GM06990 (cell line): Measurements from ENCODE around the genes ATAD3A and GABRD.

- RRBS = no CpG with 5 or more reads among the region's 35 CpGs
Measured at GRCh38 chr1:1426517-1427363, 1.1 kb downstream of the TMEM88B start.

DNA sequence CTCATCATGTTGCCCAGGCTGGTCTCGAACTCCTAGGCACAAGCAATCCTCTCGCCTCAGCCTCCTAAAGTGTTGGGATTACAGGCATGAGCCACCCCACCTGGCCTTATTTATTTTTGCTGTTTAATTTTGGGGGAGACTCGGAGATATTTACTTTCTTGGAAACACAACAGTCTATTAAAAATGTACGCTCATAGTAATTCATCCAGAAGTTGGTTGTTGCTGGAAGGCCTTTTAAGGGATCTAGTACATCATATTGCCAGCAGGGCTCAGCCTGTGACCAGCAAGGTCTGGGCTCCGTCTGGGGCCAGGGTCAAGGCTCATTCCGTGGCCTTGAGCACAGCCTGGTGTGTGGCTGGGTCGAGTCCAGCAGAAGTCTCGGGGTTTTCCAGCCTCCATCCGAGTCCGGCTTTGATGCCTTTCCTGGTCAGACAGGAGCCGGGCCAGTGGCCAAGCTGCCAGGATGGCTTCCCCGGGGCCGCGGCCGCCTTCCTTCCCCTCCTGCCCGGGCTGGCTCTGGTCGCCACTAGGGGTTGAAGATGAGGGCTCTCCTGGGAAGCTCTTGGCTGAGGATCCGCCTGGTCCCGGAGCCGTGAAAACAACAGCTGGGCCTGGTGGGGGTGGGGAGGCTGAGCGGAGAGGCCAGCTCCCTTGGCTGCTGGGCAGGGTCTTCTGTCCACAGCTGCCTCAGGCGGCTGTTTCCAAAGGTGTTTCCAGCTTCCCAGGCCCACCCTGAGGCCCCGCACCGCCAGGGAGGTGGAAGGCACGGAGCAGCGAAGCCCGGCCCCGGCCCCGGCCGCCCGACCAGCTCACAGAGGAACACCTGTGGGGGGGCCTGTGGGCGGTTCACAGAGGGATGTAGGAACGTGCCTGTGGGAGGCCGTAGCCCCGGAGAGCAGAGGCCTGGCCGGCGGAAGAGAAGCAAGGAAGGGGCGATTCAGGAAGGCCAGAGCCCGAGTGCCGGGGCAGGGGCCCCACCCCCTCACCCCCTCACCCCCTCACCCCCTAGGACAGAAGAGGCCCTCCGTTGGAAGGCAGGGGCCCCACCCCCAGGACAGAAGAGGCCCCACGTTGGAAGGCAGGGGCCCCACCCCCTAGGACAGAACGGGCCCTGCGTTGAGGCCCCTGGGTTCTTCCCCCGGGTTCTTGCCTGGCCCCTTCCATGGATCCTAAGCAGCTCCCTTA, 4.8 kb downstream of the TMEM88B start:
- RRBS = 54% methylated on average over 15 of the region's 45 CpGs

- RRBS = 27% methylated on average over 4 of the region's 30 CpGs
Measured at GRCh38 chr1:1434221-1434912, 1.1 kb upstream of the VWA1 start.

DNA sequence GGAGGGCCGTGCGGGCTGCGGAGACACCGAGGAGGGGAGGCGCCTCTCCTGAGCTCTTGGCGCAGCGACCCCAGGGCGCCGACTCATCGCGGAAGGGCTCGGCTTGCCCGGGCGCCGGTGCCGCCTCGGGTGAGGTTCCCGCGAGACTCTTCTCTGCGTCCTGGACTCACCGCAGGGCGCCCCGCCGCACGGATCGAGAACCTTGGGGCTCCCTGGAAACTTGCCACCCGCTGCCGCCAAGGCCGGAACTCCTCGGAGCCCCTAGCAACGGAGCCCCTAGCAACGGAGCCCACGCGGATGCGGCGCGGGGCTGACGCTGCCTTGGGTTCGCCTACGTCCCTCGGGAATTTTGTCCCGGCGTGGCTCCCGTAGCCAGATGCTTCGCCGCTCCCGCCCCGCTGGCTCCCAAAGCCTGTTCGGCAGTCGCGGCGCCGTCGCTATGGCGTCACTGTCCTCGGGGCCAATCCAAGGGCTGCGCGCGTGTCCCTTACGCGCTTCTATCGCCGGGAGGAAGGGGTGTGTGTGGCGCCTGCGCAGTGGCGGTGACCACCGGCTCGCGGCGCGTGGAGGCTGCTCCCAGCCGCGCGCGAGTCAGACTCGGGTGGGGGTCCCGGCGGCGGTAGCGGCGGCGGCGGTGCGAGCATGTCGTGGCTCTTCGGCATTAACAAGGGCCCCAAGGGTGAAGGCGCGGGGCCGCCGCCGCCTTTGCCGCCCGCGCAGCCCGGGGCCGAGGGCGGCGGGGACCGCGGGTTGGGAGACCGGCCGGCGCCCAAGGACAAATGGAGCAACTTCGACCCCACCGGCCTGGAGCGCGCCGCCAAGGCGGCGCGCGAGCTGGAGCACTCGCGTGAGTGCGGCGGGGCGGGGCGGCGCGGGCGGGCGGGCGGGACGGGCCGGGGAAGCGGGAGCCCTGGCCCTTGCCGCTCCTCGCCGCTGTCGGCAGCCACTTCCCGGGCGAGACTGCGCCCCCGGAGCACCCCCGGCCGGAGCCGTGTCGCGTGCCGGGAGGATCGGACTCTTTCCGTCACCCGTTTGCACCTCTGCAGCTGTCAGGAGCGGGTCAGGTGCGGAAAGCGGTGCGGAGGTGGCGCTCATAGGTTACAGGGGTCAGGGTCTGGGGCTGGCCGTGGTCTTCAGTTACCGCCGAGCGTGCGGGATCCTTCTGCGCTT, at the start of gene ATAD3A:
Gene ATAD3A, plus strand, starts transcription at position 536 of the 1,170 bp plus-strand sequence.
- RRBS = 2% methylated on average over 20 of the region's 154 CpGs

GRCh38 chr1:1541553-1542550, 1.4 kb upstream of the TMEM240 start:
- RRBS = no CpG with 5 or more reads among the region's 41 CpGs

DNA sequence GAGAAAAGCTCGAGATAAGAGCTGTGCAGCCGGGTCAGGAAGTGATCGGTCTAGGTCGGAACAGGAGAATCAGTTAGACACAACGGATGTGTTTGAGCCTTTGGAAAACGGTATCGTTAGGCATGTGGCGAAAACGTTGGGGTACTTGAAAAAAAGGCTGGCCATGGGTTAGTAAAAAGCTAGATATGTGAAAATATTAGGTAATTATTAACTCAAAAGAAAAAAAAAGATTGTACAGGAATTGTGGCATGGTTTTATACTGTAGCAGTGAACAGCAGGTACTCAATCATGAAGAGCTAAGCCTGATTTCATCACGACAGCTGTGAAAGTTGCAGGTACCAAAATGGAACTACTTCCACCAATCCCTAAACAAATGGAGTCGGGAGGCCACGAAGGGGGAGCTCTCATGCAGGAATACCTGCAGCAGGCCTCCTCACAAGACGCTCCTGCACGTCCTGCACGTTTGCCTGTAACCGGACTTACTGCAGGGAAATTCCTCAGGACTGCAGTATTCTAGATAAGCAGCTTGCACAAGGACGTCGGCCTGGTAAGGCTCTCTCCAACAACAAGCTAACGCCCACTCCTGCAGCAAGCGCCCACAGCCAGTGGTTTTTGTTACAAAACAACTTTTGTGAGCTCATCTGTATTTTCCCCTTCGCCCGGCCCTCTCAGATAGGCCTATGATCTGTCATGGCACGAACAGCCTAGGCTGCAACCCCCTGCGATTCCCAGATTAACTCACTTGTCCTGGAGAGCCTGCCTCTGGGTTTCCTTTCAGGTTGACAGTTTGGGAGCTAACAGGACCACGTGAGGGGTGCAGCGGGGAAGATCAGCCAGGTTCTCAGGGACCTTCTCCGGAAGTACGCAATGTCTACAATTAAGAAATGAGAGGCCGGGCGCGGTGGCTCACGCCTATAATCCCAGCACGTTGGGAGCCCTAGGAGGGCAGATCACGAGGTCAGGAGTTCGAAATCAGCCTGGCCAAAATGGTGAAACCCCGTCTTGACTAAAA, 1.1 kb upstream of the MIB2 start:
- RRBS = no CpG with 5 or more reads among the region's 36 CpGs

DNA sequence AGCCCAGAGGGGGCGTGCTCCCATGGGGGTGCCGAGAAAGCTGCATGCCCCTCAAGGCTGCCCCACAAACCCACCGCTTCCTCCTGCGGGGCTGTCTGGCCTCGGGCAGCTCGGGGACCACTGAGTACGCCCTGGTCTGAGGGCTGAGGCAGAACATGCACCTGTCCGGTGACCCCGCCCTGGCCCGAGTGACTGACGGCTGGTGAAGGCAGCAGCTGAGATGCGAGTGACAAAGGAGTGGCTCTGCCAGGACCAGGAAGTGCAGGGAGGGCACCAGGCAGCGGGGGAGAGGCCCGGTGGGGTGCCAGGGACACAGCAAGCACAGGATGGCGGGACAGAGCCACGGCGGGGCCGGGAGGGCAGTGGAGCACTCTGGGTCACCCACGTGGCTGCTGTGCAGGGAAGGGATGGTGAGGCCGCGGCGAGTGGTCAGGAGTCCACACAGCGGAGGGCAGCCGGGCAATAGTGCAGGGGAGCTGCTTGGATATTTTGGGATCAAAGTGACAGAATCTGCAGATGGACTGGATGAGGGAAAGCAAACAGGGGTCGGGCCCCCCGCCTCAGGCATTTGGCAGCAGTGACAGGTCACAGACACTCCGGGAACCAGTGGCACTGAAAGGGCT, 18.5 kb downstream of the NADK start:
- RRBS = 96% methylated on average over 10 of the region's 27 CpGs

DNA sequence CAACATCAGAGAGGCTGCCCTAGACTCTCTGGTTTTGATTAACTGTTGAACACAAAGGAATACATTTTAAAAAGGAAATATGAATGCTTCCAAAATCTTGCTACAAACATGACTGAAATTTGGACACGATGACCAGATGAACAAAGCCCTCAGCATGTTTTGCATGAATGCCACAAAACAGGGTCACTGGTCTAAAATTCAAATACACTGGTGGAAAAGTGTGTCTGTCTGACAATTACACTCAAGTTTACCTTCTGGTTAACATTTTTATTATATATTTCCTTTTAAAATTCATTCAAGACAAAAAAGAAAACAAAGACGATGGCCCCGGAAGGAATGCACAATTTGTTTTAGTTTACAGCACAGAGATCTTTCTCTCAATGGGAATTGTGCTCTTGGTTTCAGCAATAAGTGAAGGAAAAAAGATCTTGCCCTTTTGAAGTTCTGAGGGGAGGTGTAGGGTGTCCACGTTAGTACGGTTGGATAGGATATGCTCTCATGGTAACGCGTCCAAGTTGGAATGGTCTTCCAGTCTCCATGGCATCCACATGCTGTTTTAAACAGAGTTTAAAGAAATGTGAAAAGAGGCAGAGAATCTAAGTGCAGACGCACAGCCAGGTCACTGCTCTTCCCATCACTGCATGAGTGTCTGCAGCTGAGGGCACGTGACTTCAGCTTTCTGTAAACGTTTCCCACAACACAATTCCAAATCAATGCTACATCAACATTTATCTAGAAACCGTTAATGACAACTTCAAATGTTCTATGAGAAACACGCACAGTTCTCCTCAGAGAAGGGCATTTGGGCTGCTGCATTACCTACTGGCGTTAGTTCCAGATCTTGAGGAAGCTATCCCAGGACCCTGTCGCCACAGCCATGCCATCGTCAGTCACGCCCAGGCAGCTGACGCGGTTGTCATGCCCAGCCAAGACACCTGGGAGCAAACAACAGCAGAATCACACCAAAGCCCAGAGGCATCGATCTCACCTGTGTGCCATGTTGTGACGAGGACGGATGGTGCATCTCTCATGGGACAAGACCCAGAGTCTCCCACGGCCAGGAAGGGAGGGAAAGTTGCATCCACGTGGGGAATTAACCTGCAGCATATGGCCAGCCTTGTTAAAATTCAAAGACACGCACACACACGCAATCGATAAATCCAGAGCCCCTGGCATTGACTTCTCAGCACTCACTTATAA, 8.6 kb upstream of the NADK start:
- RRBS = no CpG with 5 or more reads among the region's 26 CpGs

GRCh38 chr1:1815547-1816609, 37.6 kb upstream of the NADK start:
- RRBS = no CpG with 5 or more reads among the region's 17 CpGs

DNA sequence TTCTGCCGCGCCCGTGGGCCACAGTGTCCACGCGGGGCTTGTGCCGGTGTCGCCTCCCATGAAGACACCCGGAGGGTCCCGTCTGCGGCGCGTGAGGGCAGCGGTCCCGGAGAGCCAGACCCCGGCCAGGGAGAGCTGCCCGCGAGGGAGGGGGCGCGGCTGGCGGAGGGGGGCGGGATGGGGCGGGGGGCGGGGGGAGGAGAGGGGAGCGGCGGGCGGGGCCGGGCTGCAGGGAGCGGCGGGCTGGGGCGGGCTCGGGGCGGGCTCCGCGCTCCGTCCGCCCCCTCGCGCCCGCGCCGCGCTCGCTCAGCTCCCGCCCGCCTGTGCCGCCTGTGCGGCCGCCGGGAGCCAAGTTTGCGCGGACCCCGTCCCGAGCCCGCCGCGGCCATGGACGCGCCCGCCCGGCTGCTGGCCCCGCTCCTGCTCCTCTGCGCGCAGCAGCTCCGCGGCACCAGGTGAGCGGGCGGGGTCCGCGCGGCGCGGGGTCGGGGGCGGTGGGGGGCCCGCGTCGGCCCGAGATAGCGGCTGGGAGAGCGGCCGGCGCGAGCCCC, at the start of gene GABRD:
Gene GABRD, plus strand, starts transcription at position 309 of the 551 bp plus-strand sequence.
- RRBS = 15% methylated on average over 23 of the region's 83 CpGs

GRCh38 chr1:2132805-2133842, 61.4 kb downstream of the FAAP20 start:
- RRBS = no CpG with 5 or more reads among the region's 73 CpGs

DNA sequence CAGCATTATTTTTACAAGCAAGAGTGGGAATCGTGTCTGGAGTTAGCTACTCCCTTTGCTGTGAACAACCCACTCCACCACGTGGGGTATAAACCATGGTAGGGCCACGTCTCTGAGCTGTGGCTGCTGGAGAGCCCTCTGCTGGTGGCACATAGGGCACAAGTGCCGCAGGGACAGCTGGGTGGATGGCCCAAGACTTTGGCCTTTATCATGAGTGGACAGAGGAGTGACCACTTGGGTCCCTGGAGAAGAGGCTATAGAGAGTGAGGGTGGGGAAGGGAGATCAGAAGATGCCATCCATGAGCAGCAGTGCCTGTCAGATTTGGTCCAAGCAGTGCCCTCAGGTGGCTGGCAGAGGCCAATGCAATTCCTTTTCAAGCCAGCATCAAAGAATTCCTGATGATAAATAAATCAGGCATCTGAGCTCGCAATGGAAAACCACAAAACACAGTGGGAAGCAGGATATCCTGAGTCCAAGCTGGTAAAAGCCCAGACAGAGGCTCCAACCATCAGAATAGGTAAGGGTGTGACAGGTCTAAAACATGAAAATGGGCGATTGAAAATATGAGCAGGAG, 54.7 kb downstream of the FAAP20 start:
- RRBS = no CpG with 5 or more reads among the region's 6 CpGs

DNA sequence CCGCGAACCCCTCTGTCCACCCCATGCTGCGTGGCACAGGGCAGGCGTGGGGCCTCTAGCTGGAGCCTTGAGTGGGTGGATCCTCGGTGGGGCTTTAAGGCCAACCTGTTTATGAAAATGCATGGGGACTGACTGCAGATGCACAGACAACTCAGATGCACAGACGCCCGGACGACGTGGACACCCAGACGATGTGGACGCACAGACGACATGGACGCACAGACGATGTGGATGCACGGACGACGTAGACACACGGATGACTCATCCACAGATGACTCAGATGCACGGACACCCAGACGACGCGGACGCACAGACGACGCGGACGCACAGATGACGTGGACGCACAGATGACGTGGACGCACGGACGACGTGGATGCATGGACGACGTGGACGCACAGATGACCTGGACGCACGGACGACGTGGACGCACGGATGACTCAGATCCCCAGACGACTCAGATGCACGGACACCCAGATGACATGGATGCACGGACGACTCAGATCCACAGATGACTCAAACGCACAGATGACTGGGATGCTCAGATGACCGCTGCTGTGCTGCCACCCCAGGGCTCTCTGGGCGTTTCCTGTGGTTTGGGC, 14.3 kb downstream of the FAAP20 start:
- RRBS = no CpG with 5 or more reads among the region's 50 CpGs

DNA sequence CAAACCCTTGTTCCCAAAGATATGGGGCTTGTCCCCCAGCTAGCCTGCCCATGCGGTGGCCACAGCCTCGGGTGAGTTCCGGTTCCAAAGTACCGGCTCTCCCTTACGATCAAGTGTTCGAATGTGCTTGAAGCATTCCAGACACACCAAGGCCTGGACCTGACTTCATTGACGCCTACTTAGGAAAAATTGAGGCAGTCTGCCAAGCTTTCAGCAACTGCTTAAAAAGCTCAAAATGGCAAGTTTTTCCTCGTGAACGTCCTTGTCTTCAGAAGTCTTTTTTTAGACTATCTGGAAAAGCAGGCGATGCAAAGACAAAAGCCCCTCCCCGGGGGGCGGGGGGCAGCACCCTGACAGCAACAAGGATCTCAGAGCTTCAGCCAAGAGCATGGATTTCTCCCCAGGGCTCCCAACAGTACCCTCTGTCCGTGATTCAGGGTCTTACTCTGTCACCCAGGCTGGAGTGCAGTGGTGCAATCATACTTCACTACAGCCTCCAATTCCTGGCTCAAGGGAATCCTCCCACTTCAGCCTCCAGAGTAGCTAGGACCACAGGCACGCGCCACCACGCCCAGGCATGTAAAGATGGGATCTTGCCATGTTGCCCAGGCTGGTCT, 2.3 kb downstream of the FAAP20 start:
- RRBS = no CpG with 5 or more reads among the region's 16 CpGs

DNA sequence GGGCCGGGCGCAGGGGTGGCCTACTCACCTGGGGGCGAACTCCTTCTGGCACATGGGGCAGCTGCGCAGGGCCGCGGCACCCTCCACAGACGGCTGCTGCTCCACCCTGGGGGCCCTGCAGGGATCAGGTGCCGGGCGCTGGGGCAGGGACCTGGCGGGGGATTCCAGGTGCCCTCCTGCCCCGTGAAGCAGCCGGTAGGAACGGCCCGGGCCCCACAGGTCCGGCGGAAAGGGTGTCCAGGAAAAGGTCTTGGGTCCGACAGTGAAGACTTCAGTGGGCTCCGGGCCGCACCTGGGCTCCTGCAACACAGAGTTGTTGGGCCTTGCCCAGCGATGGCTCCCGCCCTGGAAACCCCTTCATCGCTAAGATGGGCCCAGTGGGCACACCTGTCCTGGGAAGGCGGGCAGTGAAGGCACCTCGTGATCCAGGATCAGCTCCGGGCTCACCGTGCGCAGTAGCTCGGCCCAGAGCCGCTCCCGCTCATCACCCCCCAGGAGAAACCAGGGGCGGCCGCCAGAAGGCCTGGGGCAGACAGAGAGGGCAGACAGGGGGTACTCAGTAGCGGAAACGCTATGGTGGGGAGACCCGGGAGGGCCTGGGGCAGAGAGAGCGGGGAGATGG, 850 bp downstream of the FAAP20 start:
- RRBS = 89% methylated on average over 11 of the region's 36 CpGs

- RRBS = no CpG with 5 or more reads among the region's 3 CpGs
Measured at GRCh38 chr1:2213547-2213675, 14.7 kb upstream of the SKI start.

DNA sequence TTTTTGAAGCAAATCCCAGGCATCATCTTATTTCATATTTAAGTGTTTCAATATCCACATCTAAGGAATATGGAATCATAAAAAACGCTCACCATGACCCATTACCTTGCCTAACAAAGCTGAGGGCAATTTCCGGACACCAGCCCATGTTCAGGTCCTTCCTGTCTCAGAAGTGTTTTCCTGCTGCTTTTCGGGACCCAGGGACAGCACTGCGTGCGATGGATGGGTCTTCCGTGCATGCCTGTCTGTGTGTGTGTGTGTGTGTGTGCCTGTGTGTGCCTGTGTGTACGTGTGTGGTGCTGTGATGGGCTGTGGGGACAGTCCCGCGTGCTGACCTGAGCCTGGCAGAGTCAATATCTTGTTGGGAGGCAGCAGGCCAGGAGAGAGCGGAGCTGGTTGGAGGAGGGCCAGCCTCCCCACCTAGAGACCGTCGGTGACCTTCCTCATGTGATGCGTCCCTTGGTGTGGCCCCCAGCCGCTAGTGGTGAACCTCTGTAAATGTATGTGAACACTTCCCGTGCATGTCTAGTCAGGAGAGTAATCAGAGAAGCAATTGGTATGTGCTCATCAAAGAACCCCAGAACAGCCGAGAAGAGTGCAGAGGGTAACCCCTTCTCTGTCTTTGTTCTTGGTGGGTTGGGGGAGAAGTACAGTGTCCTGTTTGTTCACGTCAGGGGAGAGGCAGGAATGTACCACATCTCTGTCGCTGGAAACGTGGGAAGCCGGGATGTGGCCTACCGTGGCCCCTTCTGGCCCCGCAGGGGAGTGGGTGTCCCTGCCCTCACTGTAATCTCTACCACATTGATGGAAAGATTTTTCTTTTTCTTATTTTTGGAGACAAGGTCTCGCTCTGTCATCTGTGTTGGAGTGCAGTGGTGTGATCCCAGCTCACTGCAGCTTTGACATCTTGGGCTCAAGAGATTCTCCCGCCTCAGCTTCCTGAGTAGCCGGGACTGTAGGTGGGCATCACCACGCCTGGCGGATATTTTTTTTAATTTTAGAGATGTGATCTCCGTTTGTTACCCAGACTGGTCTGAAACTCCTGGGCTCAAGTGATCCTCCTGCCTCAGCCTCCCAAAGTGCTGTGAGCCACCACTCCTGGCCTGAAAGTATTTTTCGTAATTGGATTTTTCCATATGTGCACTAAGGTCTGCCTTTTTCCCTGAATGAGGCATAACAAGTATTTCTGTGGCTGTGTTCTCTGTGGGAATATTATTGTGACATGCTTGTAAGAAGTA, 14.0 kb downstream of the SKI start:
- RRBS = no CpG with 5 or more reads among the region's 29 CpGs

DNA sequence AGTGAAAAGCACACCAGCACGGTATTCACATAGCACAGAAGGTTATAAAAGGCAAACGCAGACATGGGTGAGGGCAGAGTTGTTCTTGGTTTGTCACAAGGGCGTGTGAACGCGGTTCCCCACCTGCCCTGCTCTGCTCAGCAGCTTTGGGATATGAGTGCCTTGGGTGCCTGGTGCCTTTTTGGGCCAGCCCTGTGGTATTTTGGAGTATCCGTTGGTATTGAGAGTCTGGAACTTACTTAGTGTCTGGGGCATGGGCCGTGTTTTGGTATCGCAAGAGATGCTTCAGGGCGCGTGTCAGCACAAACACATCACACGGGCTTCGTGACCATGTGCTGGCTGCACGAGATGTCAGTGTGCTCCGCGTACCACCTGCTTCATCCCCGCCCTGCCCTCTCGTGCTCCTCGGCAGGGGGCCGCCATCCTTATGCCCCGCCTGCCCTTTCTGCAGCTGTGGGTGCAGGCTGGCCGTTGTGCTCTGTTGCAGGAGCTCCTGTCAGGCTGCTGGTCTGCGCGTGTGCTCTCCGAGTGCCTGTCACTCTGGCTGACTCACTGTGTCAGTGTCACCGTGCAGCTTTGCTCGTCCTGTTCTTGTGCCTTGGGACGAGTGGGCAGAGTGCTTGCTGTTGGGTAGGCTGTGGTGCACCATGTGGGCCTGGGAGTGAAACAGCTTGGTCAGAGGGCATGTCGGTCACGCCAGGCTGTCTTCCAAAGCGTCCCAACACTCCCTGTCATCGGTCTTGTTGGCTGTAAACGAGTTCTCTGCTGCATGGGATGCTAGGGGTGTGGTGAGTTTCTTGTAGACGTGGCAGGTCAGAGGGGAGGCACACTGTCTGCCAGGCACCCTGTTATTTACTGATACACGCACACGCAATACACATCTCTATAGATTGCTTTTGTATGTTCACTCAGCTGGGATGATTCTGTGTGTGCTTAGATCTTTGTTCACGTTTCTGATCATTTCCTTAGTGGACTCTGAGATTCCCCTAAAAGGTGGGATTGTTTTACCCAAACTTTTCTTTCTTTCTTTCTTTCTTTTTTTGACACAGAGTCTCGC, 15.2 kb downstream of the SKI start:
- RRBS = no CpG with 5 or more reads among the region's 37 CpGs

GRCh38 chr1:2276678-2277405, 48.7 kb downstream of the SKI start:
- RRBS = no CpG with 5 or more reads among the region's 10 CpGs

- RRBS = no CpG with 5 or more reads among the region's 20 CpGs
Measured at GRCh38 chr1:2296468-2296999, 68.4 kb downstream of the SKI start.